Caco-2 (cell line): ENCODE results near the gene TYW1.

DNA sequence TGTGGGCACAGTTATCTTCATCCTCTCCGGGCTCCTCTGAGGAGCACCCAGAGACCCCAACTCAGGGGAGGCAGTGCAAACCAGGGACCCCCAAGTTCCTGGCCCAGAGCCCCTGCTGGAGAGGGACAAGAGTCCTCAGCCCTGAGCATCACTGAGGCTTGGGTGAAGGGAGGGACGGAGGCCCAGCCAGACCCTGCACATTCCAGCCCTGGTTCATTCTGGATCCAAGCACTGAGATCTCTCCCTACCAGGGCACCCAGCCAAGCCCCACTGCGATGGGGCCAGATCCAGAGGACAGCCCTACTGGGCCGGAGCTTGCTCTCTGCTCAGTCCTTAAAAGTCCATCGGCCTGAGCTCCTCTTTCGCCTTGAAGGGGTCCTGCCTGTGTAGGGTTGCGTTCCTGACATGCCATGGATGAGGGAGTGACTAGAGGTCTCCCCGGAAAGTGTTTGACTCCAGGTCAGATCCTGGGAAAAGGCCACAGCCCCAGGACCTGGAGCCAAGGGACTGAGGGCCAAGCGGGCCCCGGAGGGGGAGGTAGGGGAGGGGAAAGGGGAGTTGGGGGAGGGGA lies 40.5 kb upstream of the RABGEF1 start:
- PRO-cap: no peak
- RRBS: 96% methylated on average over 3 of the region's 10 CpGs

DNA sequence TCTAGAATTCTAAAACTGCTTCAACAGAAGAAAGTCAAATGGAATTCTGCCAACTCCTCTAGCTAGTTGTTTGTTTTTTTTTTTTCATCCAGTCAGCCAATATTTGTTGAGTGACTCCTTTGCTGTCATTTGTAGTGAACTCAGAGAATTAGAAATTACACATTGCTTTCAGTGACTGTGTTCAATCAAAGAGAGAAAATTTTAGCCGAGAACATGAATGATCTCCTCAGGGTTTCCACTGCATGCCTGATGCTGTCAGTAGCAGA lies 32.4 kb downstream of the RABGEF1 start:
- PRO-cap: no peak
- RRBS: no CpG with 5 or more reads among the region's 1 CpG

- PRO-cap: no peak
- RRBS: no CpG with 5 or more reads among the region's 4 CpGs
These were observed 60.7 kb upstream of the TMEM248 start for GRCh38 chr7:66860250-66860726.

DNA sequence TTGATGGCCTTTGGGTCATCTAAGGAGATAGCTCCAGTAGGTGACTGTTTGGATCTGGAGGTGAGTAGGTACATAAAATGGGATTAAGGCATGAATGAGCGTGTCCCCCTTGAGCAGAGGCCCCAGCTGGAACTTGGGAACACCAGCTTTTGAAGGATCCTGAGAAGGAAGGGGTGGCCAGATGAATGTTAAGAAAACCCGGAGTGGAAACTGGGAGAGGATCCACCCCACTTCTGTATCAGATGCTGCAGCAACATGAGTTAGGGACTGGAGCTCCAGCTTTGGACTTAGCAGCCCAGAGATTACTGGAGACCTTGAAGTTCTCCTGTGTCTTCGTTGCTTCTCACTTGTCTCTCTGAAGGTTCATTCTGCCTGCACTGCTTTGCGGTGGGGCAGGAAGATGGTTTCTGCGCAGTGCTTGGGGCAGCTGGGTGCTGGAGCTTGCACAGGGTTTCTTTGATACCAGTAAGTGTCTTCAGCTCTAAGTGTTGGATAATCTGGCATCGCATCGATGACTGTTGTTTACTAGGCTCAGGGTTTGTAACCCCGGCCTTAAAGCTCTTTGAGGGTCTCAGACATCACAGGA lies 9.3 kb downstream of the TMEM248 start:
- PRO-cap: no peak
- RRBS: no CpG with 5 or more reads among the region's 8 CpGs

GRCh38 chr7:66953119-66953625 lies 32.1 kb downstream of the TMEM248 start:
- PRO-cap: no peak
- RRBS: no CpG with 5 or more reads among the region's 8 CpGs

DNA sequence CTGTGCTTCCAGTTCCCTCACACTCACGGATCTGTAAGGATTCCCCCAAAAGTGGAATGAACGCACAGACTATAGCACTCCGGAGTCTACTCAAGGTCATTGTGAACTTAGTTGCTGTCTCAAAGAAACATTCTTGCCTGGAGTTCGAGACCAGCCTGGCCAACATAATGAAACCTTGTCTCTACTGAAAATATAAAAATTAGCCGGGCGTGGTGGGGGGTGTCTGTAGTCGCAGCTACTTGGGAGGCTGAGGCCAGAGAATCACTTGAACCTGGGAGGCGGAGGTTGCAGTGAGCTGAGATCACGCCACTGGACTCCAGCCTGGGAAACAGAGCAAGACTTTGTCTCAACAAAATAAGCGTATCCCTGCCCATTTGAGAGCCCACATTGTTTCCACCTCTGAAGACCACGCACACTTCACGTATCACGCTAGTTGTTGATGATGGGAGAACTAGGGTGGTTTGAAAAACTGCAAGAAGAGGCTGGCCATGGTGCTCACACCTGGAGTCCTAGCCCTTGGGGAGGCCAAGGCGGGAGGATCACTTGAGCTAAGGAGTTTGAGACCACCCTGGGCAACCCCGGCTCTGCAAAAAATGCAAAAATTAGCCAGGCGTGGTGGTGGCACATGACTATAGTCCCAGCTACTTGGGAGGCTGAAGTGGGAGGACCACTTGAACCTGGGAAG lies 35.8 kb downstream of the SBDS start:
- PRO-cap: no peak
- RRBS: 97% methylated on average over 2 of the region's 16 CpGs

DNA sequence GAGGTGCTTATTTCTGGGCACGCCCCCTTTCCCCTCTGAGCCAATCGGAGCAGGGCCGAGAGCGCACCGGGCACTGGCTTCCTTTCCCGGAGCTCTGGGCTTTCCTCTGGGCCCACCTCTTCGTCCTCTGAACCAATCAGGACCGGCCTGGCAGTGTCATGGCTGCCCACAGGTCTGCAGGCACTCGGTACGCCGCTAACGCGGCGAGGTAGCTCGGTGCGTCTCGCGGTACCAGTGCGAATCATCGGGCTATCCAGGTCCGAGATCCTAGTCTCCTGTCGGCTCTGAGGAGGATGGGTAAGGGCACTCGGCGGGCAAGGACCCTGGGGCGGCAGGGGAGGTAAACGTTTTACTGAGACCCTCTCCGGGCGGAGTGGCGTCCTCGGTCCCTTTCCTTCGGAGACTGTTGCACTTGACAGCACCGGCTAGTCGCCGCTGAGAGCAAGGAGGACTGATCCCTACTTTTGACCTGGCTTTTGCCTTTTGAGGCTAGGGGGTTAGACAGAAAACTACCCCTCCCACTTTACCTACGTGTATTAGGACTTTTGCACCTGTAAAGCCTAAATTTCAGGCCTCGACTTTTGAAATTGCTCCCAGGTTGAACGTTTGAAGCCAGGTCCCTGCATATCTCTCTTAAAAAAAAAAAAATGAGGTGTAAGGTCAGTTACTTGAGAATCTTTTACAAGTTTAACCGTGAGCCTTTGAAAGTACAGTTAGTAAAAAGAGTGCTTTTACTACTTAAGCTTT lies at the start of gene TYW1:
TSS of gene TYW1 (plus strand) at position 148 of the 747 bp plus-strand sequence.
- PRO-cap: bidirectional peak, plus-strand start at position 190 of the sequence, minus-strand start outside the sequence; unidirectional peak, minus-strand start at position 405 of the sequence; unidirectional peak, minus-strand start at position 456 of the sequence
- RRBS: 5% methylated on average over 3 of the region's 38 CpGs

- PRO-cap: no peak
- RRBS: no CpG with 5 or more reads among the region's 1 CpG
These were observed 103.6 kb downstream of the AUTS2 start for GRCh38 chr7:69701967-69702271.

DNA sequence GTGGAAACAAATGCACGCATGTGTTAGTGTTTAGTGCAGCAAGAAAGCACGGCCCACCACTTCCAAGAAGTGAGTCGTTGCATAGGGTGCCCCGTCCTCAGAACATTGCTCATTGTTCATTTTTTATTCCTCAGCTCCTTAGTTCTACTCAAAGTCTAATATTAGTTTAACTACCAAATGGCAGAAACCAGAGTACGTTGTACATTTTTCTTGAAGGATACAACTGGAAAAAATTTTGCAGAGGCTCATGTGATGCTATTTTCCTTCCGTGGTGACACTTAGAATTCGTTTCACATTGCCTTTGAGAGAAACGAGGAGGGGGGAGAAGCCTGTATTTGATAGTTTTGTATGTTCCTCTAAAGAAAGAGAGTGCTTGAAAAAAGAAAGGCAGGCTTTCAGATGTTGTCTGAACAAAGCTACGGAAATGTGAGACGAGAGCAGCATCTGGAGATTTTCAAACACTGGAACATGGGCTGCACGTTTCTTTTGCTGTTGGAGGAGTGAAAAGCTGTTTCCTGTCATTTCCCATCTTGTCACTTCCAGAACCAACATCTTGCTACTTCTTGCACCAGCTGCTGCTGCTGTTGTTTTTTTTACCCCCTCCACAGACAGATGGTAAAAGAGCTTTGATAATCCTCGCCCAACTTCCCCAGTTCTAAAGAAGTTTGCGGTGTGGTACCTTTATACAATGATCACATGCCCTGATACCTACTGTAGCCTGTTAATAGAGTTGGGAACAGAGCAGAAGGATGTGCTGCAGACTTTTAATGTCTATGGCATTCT lies 407.9 kb downstream of the AUTS2 start:
- PRO-cap: no peak
- RRBS: no CpG with 5 or more reads among the region's 13 CpGs

DNA sequence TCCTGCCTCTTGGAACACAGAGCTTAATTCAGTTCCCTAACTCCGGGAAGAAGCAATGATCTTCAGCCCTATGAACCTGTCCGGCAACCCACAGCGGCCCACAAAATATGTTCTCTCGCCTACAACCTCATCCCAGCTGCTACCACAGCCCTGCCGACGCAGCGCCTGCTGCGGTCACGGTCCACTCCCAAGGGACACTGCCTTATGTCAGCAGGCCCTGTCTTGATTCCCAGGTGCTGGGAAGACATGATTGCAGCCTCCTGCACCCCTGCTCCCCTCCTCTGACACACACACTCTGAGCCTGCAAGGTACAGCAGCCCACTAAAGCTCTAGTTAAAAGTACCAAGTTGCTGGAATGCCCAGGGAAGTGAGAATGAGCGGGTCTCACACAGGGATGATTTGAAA lies 715.4 kb upstream of the GALNT17 start:
- PRO-cap: no peak
- RRBS: 100% methylated on average over 1 of the region's 10 CpGs

GRCh38 chr7:70571254-70571933 lies 560.5 kb upstream of the GALNT17 start:
- PRO-cap: unidirectional peak, plus-strand start at chr7:70571618
- RRBS: no CpG with 5 or more reads among the region's 5 CpGs

- PRO-cap: no peak
- RRBS: no CpG with 5 or more reads among the region's 10 CpGs
These were observed 541.6 kb upstream of the GALNT17 start for GRCh38 chr7:70590294-70590865.

- PRO-cap: no peak
- RRBS: no CpG with 5 or more reads among the region's 6 CpGs
These were observed 532.7 kb upstream of the GALNT17 start for GRCh38 chr7:70598931-70599888.

DNA sequence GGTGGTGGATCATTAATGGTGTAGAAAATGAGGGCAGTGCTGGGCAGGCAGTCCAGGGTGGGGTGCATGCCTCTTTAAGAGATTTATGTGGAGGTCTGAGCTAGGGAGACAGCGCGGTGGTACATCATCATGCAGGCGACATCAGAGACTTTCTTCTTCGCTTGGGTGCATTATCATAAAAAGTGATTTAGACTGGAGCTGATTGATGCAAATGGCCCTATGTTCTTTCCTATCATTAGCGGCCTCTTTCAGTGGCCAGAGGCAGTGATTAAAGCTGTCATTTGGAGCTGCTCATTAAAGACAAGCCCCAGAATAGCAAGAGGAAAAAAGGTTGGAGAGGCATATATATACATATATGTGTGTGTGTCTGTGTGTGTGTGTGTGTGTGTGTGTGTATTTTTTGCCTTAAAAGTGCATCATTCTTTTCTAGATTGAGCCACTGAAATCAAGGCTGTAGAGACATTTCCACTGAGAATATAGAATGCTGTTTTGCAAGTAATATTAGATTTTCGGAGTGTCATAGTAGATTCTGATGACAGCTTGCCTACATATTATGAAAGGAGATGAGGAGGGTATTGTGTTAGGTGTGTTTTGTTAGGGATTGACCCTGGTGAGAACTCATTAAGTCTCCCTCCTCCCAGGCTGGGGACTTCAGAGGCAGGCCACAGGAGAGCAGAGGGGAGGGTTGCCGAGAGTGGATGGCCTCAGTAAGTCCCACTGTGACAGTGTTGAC lies 518.9 kb upstream of the GALNT17 start:
- PRO-cap: no peak
- RRBS: no CpG with 5 or more reads among the region's 7 CpGs

GRCh38 chr7:70660383-70660859 lies 471.5 kb upstream of the GALNT17 start:
- PRO-cap: no peak
- RRBS: no CpG with 5 or more reads among the region's 8 CpGs

GRCh38 chr7:70717434-70717919 lies 414.5 kb upstream of the GALNT17 start:
- PRO-cap: no peak
- RRBS: no CpG with 5 or more reads among the region's 8 CpGs

GRCh38 chr7:72332179-72332541 lies 80.0 kb downstream of the CALN1 start:
- PRO-cap: no peak
- RRBS: no CpG with 5 or more reads among the region's 2 CpGs

DNA sequence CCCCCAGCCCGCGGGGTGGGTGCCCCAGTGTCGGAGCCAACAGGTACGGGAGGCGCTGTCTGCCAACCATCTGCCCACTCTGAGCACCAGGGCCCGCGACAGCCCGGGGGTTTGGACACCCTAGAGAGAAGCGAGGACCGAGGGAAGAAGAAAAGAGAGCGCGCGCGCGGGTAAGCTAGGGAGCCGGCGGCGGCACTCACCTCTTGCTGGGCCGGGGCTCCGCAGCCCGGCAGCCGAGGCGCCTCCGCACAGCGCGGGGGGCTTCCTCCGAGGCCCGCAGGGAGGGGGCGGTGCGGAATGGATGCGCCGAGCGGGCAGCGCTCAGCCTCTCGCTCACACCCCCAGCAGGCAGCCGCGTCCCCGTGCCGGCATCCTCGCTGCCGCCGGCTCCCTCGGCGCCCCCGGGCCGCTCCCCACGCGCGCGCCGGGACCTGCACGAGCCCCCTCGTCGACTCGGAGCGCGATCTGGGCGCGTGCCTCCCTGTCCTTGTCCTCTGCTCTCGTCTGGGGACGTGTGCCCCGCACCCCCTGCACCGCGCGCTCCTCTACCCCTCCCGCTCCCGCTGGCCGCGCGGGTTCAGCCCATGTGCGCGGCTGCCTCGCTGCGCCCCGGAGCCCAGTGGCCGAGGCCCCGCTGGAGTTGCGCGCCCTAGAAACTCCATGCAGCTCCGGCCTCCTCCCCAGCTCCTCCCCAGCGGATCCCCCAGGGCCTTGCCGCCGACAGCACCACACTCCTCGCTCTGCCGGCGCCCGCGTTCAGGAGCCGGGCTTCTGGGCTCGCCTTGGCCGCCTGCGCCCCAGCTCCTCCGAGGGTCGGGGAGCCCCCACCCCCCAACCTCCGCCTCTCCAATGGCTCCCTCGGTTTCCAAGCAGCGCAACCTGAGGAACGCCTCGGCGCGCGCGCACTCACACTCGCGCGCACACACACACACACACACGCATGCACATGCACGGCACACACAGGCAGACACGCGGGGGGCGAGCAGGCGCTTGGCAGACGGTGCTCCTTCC lies 75.3 kb downstream of the CALN1 start:
- PRO-cap: no peak
- RRBS: 87% methylated on average over 22 of the region's 113 CpGs

GRCh38 chr7:72942870-72943650 lies 18.2 kb downstream of the POM121 start:
- PRO-cap: no peak
- RRBS: 100% methylated on average over 1 of the region's 42 CpGs

GRCh38 chr7:73235152-73235583 lies 73.5 kb downstream of the NSUN5 start:
- PRO-cap: no peak
- RRBS: no CpG with 5 or more reads among the region's 44 CpGs